Hair follicle dermal papilla cell (primary cell): ENCODE measurements around a stretch of chr7.

GRCh38 chr7:16661867-16662270, 15.9 kb downstream of the BZW2 start:
- CAGE, long polyA plus RNA = no peak

GRCh38 chr7:16743176-16743785, 10.3 kb upstream of the TSPAN13 start:
- CAGE, long polyA plus RNA = no peak

DNA sequence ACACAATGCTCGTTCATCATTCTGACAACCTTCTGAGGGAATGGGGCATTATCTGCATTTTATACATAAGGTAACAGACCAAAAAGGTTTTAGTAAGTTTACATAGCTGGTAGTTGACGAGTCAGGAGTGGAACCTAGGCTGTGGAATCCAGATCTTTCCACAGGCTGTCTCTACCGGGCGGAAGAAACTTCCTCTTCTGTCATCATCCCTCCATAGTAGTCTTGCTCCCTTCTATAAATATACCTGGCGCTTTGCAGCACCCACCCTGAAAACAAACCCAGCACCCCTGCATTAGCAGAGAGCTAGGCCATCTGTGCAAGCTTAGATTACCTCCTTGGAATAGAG, 1.3 kb downstream of the TSPAN13 start:
- CAGE, long polyA plus RNA = no peak

- CAGE, long polyA plus RNA = no peak
These were observed 9.0 kb downstream of the AGR2 start for GRCh38 chr7:16795670-16796340.

DNA sequence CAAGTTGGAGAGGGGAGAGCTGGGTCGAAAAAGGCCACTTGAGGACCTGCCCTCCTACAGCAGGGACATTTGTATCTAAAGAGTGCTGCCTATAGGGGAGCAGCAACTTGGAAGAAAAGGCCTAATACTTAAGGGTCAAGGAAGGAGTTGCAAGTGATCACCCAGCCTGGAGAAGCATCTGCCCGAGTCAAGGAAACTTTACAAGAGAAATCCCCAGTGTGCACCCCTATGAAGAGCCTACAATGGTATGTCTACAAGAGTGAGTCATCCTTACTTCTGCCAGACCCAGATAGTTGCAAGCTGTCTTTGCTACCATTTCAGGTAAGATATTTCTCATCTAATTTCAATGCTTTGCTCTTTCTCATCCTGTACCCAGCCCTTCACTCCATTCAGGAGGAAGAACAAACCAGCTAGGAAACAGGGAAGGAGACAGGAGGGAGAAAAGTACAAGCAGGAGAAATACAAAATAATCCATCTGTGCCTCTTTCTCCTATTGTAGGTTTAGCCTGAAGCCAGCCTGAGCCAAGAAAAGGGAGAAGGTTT, 34.4 kb upstream of the AGR3 start:
- CAGE, long polyA plus RNA = no peak

- CAGE, long polyA plus RNA = no peak
These were observed 48.1 kb upstream of the AGR3 start for GRCh38 chr7:16929920-16930193.

- CAGE, long polyA plus RNA = no peak
These were observed 1.4 kb upstream of the AHR start for GRCh38 chr7:17297091-17297437.

- CAGE, long polyA plus RNA = no peak
These were observed 1.8 kb downstream of the AHR start for GRCh38 chr7:17300261-17300611.

DNA sequence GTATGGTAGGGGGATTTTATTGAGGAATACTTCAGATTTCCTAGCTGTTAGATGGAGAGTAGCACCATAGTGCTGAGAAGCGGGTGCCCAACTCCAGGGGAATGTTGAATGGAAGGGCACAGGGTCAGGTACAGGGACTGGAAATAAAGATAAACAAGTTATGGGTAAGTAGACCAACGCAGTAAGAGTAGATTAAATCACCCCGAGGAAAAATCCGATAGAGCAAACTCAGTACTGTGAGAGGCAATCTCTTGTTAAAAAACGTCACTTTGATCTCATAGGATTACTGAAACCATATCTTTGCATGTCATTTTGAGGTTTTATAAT, 6.9 kb downstream of the AHR start:
- CAGE, long polyA plus RNA = no peak

- CAGE, long polyA plus RNA = no peak
These were observed 9.0 kb downstream of the AHR start for GRCh38 chr7:17307473-17307886.

DNA sequence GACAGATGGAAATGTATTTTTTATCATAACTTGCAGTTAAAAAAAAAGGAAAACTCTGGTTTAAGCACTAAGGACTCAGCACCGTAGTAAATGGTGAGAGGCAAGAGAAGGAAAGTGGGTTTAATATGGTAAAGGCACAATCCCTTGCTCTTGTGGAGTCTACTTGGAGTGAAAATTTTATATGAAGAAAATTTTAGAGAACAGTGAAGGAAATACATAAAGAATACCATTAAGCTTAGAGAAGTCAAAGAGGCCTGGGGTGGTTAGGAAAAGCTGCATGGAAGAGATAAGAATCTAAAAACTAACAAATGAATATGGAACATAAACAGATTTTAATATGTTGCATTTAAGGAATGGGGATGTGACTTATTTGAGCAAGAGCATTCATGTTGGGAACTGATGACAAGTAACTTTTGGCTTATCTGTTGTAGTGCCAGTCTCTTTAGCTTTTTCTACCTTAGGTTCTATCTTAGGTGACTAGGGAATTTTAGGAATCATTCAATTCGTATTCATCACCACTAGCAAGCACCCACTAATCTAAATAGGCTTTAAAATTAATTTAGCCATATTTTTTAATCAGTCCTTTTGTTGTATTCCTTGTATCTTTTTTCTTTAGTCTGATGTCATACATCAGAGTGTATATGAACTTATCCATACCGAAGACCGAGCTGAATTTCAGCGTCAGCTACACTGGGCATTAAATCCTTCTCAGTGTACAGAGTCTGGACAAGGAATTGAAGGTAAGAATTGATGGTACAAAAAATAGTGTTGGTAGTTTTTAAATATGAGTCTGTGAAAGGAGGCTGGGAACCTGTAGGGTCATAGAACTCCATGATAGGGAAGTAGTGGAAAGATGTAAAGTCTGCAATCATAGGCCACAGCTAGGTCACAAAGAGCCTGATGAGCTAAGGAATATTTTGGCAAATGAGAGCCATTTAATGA, 31.2 kb downstream of the AHR start:
- CAGE, long polyA plus RNA = no peak

GRCh38 chr7:18518393-18518878, 22.9 kb downstream of the HDAC9 start:
- CAGE, long polyA plus RNA = no peak

GRCh38 chr7:18928486-18928864, 189.0 kb downstream of the TWIST1 start:
- CAGE, long polyA plus RNA = no peak

GRCh38 chr7:19106595-19107057, 10.8 kb downstream of the TWIST1 start:
- CAGE, long polyA plus RNA = no peak

DNA sequence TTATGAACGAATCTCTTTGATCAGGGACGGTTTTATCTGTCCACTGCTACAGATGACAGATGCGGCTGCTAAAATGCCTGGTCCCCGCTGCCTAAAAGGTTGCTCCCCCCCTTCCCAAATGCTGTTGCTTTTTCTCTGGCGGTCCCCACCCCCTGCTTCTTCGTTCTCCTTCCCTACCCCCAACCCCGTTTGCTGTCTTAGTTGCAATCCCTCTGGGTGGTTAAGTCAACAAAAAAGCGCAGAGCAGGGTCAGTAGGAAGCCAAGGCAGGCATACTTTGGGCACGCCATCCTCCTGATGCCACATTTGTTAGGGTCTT, 9.4 kb downstream of the TWIST1 start:
- CAGE, long polyA plus RNA = no peak

DNA sequence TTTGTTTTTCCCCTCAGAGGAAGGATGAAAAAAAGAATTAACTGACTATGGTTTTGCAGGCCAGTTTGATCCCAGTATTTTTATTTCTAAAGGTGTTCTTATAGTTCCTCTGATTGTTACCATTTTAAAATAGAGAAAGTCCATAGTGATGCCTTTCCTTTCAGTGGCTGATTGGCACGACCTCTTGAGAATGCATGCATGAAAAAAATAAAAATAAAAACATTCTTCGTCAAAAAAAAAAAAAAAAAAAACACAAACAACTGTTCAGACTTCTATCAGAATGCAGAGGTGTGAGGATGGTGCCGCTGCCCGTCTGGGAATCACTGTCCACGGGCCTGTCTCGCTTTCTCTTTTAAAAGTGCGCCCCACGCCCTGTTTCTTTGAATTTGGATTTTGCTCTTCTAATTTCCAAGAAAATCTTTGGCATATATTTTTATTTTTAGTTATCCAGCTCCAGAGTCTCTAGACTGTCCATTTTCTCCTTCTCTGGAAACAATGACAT, 1.8 kb downstream of the TWIST1 start:
- CAGE, long polyA plus RNA = no peak

DNA sequence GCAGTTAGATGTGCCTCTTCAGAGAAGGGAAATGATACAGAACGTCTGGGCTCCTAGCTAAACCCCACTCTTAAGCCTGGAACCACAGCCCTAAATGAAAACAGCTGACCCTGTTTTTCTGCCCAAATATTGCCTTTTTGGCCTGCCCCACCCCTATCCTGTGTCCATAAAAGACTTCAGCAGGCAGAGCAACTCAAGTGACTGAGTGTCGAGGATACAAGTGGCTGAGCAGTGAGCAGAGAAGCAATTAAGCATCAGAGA, 111.5 kb downstream of the ITGB8 start:
- CAGE, long polyA plus RNA = no peak

DNA sequence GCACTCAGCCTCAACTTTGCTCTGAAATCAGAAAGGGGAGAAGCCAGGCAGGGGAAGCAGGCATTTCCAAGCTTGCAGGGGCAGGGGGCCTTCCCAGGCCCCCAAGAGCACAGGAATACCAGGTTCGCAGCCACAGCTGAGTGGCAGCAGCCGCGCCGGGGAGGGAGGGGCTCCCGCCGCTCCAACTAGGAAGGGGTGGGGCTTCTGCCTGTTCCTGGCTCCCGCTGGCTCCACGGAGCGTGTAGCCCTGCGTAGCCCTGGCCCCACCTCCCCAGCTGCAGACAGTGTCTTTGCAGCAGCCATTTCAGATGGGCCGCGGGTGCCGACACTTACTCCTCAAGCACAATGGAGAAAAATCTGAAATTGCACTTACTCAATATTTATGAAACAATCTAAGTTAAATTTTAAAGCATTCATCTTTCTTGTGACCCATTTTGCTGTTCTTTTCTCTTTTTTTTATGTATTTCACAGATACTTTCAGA, 54.9 kb upstream of the ABCB5 start:
- CAGE, long polyA plus RNA = no peak

GRCh38 chr7:20790857-20791429, 4.3 kb upstream of the SP8 start:
- CAGE, long polyA plus RNA = no peak

GRCh38 chr7:20801202-20801401, 14.4 kb upstream of the SP8 start:
- CAGE, long polyA plus RNA = no peak